ENCODE measurements around the gene TDRD7.

DNA sequence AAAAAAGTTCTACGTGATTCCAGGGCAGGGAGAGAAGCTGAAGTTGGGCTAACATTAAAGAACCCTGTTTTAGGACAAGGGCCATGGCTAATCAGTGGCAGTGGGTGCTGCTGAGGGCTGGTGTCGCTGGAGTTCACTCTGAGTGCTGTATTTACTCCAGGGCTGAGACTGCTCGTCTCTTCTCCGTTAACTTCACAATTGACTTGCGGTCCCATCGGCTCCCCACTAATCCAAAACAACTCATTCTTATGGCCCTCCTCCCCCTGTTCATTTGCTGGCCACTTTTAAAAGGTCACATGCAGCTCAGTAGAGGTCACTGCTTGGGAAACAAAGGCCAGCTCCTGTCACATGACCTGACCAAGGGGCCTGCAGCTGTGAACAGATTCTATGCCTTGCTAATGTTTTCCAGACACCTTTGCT is 30.8 kb downstream of the PTCH1 start:
- PRO-cap, result no peak

DNA sequence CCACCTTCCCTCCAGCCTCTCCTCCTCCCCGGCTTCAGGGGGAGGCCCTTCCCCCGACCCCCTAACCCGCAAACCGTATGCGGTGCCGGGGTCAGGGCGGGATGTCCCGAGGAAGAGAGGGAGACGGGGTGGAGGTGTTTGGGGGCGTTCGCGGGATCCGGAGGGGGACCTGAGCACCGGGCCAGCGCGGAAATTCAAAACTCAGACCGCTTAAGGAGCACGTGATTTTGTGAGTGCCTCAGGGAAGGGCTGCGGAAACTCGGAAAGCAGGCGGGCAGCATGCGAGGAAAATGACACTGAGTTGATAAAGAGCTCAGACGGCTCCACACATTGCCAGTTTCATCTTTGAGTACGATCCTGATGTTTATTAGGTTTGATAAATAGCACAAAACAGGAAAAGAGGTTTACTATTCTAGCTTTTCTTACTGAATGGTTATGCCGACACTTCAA is 2.3 kb upstream of the PTCH1 start:
- PRO-cap, result bidirectional peak, plus-strand start at position 241 of the sequence, minus-strand start at position 212 of the sequence

GRCh38 chr9:95626904-95627508 is 117.9 kb upstream of the PTCH1 start:
- PRO-cap, result unidirectional peak, minus-strand start at chr9:95627089

DNA sequence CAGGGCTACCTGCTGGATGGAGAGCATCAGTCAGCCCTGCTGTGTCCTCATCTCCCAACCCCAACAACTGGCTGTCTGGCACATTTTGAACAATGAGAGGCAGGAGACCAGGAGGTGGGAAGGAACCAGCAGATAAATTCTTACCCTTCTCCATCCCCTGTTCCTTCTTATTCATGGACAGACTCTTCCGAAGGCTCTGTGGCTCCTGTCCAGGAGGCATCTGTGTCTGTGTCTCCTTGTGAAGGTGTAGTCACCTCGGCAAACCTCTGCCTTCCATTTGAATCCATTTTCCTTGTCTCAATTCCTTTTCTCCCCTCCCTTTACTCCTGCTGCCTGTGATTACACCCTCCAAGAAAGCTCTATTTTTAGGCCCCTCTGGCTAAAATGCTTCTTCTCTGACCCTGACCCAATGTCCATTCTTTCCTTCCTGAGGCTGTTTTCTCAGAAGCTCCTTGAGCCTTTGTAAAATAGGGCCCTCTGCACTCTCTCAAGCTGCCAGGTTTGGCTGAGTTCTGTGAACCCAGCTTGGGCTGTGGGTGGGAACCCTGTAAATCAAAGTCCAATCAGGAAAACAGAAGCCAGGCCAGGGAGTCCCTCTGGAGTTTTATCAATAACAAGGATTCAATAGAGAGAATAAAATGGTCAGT is 43.9 kb upstream of the ERCC6L2 start:
- PRO-cap, result no peak

GRCh38 chr9:95915433-95916061 is 40.1 kb downstream of the ERCC6L2 start:
- PRO-cap, result no peak

DNA sequence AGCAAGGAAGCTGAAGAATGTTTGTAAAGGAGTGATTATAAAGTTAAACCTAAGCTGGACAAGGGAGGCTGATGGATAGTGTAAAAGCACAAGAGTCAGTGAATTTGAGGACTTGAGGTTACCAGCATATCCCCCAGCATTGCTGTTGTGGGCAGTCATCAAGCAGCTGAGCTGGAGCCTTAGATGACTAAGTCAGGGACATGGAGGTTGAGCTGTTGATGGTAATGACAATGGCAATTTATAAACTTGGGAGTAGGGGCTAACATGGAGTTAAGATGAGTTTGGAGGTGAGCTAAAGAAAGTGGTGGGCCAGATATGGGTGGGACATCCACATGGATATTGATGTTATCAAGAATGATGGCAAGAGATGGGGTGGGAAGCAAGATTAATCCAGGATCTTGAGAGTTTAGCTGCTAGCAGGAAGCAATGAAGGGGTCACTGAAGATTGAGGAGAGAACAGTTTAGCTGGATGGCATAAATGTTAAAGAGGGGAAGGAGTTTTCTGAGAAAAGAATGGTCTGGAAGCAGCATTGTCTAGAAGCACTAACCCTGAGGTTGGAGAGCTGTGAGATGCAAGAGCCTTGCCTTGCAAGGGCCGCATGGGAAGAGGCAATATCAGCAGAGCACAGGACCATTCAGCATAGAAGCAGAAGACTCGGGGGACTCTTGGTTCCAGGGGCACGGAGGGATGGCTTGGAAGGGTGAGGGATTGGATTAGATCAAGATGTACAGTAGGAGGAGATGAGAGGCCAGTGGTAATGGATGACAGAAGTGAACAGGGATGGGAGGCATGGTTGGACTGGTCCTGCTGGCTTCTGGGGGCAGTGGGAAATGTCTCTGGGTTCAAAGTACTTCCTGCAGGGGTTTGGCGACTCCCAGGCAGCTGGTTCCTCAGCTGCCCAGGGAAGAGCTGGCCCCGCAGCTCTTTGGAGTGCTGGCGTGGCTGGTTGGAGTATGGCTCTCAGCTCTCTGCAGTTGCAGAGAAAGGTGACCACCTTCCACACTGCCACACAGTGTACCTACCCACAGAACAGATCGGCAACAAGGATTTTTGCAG is 131.9 kb downstream of the ERCC6L2 start:
- PRO-cap, result no peak

GRCh38 chr9:96009705-96010247 is 134.3 kb downstream of the ERCC6L2 start:
- PRO-cap, result bidirectional peak, plus-strand start at chr9:96009925, minus-strand start at chr9:96009830

DNA sequence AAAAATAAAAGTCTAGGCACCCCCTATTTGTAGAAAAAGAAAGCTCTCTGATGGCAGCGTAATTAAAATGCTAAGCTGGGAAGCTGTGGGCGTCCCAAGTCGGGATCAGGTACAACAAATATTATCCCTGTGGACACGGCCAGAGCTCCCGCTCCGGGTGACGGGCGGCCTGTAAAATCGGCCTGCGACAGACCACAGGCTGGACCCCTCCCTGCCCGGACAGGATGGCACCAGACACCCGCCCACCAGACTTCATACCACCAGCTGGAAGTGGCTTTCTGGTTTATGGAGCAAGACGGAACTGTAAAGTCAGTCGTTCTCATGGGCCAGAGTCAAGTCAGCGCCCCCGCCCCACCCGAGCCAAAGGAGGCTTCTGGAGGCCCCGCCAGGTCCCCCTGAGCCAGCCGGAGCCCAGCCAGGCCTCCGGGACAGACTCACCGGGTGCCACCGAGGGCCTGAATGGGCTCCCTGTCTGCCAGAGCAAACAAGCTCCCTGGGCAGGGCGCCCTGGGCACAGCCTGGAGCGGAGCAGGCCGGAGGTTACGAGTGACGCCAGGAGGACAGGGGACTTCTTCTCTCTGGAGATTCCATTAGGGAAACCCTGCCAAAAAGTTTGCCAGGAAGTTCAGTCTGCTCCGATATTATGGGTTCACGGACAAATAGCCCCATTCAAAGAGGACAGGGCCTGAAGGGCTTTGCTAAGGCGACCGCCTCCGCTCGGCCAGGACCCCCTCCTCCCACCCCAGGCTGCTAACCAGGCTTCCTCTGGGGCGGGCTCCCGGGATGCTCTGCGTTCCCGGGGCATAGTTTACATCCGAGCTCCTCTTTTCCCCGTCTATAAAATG is 173.7 kb downstream of the ERCC6L2 start:
- PRO-cap, result no peak

DNA sequence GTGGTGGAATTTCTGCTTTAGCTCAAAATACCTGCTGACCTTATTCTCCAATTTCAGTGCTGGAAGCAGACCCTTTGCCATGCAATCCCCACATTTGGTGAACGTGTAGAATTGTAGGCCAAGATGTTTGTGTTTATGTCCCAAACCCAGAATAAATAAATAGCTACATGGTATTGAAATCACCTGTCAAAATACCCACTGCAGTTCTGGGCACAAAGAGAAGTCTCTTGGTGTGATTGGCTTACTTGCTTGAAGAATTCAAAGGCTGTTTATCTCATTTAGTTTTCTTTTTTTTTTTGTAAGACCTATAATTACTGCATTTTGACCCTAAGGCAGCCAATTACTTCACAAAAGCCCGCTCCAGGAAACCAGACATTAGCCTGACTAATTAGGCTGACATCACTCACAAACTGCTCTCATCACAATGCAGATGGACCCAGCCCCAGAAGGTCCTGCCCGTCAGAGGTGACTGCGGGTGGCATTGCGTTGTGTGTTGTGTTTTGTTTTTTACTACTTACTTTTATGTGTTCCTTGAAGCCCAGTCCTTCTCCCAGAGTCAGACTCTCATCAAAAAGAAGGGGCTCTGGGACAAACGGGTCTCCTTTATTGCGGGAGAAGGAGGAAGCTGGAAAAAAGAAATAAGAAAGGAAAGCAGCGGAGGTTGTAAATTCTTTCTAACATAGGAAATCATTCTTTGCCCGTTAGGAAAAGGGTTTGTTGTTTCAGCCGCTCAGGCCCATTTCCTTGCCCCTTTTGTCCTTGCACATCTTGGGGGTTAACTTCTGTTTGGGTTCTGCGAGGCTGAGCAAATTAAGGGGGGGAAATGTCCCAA is 172.3 kb downstream of the HSD17B3 start:
- PRO-cap, result no peak

DNA sequence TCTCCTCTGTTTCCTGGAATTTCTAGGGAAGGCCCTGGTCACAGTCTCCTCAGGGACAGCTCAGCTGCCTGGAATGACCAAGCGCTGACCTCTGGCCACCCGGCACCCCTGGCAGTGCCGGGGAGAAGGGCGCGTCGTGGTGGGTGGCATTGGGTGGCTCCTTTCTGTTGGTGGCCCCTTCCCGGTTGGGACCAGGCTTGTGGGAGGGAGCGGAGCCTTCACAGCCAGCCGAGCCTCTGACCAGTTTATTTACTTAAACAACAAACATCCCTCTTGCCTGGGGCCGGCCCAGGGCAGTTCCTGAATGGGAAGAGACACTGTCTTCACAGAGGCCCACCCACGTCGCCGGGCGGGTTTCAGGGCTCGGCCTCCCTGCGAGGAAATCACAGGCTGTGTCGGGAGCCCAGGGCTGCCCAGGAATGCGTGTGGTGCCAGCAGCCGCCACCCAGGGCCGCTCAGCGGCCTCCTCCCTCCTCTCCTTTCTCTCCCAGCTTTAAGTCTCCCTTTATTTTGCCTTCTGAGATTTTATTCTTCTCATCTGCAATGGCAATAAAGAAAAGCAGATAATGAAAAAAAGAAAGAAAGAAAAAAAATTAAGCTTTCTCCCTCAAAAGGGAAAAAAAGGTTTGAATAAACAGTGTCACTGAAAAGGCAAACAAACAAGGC is 132.5 kb downstream of the HSD17B3 start:
- PRO-cap, result bidirectional peak, plus-strand start at position 395 of the sequence, minus-strand start at position 238 of the sequence

DNA sequence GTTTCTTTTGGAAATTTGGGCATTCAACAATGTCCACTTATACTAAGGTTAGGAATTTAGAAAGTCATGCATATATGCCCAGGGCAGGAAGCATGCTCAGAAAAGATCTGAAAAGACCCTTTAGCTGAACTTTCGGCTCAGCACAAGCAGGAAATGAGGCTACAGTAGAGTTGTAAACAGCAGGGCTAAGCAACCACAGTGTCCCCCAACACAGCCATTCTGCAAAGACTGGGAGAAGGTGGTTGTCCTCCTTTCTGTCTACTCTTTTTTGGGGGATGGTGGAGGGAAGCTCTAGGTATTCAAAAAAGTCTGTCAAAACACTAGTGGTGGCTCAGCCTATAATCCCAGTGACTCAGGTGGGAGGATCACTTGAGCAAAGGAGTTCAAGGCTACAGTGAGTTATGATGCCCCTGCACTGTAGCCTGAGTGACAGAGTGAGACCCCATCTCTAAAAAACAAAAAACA is 15.6 kb upstream of the SLC35D2 start:
- PRO-cap, result no peak

DNA sequence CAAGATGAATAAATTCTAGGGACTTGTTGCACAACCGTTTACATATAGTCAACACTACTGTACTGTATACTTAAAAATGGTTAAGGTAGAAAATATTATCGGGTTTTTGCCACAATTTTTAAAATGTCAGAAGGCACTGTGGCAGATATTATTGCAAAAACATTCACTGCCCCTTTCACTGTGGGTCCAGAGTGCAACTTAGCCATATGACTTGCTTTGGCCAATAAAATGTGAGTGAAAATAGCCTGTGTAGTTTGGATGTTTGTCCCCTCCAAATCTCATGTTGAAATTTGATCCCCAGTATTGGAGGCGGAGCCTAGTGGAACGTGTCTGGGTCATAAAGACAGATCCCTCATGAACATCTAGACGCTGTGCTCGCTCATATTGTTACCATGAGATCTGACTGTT is 9.5 kb downstream of the ZNF367 start:
- PRO-cap, result no peak

DNA sequence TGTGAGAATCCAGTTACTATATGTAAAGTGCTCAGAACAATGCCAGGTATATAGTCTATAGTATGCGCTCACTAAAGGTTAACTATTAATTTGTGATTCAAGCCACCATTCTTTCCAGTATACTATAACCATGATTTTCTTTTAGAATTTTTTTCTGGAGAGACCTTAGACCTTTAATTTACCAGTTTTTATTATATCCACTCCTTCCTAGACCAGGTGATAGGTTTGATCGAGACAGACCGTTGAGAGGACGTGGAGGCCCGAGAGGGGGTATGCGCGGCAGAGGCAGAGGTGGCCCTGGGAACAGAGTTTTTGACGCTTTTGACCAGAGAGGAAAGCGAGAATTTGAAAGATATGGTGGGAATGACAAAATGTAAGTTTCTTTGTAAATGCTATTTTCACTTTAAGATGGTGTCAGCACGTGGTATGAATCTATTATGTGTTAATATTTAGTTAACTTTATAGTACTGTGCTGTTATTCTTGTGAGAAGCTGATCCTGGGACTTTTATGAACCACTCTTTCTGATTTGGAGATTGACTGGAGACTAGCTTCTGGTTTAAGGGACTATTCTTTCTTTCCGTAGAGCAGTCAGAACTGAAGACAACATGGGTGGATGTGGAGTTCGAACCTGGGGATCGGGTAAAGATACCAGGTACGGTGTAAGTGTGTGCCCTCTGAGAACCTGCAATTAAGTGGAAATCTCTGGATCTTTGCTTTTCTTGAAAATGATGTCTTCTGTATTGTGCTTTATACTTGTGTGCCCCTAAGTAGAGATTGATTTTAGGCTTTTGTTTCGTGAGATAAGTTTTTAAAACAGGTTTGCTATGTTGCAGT is 15.4 kb downstream of the HABP4 start:
- PRO-cap, result no peak

DNA sequence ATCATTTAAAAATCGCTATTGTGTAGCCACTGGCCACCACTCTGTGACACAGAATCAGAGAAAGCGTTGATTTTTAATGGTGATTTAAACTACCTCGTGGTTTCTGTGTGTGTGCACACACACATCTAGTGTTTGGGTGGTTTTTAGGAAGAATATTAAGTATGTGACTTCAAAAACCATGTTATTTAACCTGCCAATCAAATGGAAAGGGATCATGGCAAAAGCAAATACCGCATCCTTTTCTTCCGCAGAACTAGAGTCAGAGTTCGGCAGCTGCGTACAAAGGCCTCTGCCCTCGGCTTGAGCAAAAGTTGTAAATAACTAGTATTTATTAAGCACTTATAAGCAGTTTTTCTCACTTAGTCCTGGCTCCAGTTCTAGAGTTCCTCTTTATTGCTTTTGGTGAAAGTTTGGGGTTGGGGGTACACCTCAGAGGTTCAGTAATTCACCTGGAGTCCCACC is 40.6 kb downstream of the HABP4 start:
- PRO-cap, result no peak

DNA sequence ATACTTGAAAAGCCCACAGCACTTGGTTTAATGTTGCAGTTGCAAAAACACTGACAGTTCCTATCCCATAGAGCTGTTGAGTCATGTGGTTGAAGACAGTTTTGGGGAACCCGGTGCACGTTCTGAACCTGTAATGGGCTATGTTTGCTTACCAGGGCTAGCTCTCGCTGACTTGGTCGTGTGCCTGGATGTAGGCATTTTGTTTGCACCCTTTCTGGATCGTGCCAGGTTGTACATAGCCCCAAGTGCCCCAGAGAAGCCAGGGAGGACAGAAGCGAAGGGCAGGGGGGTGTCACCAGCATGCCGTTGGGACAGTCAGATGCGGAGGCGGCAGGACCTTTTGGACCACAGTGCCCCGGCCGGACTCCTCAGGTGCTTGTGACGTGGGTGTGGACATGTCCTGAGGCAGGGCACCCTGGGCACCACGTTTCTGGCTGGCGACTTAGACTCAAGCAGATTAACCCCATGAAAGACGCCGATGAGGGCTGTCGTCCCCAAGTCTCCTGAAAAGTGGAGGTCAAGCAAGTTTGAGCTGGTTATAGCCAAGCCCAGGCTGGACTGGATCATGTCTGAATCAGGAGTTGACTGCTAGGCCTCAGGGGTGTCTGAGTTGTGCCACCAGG is 41.9 kb downstream of the HABP4 start:
- PRO-cap, result no peak

DNA sequence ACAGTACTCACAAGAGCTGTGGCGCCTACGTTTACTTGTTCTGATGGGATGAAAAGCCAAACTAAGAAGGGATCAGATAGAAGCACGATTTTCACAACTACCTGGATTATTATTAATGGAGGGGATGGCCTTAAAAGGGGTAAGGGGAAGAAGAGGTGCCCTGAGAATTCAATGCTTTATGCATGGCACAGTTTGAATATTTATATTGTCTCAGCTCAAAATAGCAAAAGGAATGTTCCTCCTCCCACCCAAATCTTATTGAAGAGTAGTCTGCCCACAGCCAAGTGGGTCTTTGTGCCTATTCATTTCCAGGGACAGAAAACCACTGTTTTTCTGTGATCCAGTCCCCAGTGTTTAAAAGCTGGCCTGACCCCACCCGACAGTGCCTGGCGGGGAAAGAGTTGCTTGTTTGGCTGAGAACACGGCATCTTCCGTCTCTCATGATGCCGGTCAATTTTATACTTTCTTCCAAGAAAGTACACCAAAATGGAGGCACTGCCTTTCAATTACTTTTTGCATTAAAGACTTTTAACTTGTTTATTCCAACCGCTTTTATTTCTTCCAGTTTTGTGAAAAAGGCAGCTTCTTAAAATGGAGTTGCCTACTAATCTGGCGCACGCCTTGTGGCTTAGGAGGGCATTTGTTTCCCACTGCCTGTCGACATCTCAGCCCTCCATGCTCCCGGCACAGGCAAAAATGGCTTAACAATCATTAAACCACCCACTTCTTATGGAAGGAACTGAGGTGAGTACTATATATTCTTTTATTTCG is 52.0 kb downstream of the HABP4 start:
- PRO-cap, result no peak

DNA sequence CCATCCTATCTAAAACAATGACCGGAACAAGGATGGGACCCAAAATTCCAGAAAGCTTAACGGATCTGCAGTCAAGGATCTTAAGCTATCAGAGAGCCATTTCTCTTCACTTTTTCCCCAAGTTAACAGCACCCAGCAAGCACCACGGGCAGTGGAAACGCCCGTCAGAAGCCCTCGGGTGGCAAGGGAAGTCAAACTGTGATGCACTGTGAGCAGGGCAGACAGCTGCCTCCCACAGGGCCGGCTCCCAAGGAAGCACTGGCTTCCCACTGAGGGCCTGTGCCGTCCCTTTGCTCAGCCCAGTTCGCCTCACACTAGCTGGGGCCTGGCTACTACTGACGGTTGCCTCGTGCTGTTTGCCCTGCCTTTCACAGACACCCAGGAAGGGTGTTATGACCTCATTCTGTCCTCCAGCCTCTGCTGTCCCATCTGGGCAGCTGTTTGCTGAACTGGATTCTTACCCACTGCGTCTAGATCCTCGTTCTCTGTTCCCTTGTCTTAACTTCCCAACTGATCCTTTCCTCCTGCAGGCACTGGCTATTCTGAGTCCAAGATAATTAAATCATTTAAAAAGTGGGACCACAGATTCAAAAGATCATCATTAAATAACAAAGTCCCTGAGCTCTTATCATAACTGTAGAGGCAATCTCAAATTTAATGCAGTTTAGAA is 62.5 kb downstream of the CDC14B start:
- PRO-cap, result unidirectional peak, minus-strand start at position 316 of the sequence

DNA sequence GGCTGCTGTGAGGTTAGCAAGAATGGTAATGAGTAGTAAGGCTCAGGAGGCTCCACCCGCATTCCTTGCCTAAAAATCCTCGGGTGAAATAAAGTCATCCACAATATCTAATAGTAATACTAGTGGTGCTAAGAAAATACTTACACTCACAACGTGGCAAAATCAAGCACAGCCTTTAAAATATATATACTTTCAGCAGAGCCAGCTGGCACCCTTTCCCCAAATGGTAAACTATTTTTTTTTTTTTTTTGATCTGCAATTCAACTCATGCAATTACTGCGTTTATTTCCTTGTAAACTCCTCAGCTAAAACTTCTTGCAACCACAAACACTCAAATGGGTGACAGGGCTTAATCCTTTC is 53.5 kb downstream of the CDC14B start:
- PRO-cap, result no peak

GRCh38 chr9:97411628-97413074 is at the start of gene TDRD7:
TSS of gene TDRD7 (plus strand) at chr9:97412096.
- PRO-cap, result unidirectional peak, plus-strand start at chr9:97411992; unidirectional peak, plus-strand start at chr9:97412108; bidirectional peak, plus-strand start at chr9:97412594, minus-strand start at chr9:97412592

DNA sequence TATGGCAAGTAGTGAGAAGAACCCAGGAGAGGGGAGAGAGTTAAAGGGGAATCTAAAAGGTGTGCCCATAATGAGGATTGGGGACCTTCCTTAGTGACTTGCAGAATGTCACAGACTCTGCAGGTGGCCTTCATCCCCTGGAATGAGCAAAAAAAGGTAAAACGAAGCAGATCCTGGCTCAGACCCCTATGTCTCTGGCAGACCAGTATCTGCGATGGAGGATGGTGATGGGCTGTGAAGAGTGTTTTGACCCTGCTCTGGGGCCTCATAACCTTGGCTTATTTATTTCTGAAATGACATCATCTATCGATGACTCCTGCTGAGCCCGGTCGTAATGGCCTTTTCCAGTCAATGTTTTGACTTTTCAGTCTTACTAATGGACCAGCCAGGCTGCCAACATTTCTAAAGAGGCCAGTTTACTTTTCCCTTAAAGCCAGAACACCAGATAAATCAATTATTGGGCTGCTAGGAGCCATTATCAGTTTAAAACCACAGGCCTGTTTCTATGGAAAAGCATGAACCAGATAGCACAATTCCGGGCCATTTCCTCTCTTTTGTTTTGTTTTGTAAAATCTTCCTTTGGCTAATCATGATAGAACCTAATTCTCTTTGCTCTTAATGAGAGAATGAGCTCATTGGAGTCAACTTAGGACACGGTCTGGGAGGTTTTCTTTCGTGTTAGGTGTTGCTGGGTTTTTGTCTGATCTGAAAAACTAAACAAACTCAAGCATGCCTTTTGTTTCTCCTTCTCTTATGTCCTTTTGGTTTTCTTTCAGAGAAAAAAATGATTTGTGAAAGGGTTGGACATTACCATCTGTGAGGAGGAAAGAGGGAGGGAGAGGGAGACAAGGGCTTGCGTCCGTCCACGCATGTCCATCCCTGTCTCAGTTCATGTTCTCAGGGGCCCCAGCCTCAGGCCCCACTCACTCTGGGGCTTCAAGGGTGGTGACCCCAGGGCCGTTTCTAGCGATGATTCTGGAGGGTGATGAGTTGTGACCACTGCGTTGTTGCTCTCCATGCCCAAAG is 3.3 kb downstream of the TMOD1 start:
- PRO-cap, result no peak